ENCODE measurements around the gene OTULINL.

GRCh38 chr5:10440907-10441618 is 616 bp upstream of the ROPN1L start:
- RAMPAGE, long total RNA = no peak
- RRBS = no CpG with 5 or more reads among the region's 31 CpGs

GRCh38 chr5:10479131-10479899 is 37.6 kb downstream of the ROPN1L start:
- RAMPAGE, long total RNA = no peak
- RRBS = no CpG with 5 or more reads among the region's 17 CpGs

- RAMPAGE, long total RNA = no peak
- RRBS = no CpG with 5 or more reads among the region's 15 CpGs
These were observed 38.3 kb downstream of the ANKRD33B start for GRCh38 chr5:10601895-10602891.

DNA sequence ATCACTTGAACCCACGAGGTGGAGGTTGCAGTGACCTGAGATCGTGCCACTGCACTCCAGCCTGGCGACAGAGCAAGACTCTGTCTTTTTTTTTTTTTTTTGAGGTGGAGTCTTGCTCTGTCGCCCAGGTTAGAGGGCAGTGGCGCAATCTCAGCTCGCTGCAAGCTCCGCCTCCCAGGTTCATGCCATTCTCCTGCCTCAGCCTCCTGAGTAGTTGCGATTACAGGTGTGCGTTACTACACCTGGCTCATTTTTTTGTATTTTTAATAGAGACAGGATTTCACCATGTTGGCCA is 42.7 kb downstream of the ANKRD33B start:
- RAMPAGE, long total RNA = no peak
- RRBS = no CpG with 5 or more reads among the region's 9 CpGs

GRCh38 chr5:10702203-10702596 is 58.8 kb downstream of the DAP start:
- RAMPAGE, long total RNA = no peak
- RRBS = no CpG with 5 or more reads among the region's 6 CpGs

DNA sequence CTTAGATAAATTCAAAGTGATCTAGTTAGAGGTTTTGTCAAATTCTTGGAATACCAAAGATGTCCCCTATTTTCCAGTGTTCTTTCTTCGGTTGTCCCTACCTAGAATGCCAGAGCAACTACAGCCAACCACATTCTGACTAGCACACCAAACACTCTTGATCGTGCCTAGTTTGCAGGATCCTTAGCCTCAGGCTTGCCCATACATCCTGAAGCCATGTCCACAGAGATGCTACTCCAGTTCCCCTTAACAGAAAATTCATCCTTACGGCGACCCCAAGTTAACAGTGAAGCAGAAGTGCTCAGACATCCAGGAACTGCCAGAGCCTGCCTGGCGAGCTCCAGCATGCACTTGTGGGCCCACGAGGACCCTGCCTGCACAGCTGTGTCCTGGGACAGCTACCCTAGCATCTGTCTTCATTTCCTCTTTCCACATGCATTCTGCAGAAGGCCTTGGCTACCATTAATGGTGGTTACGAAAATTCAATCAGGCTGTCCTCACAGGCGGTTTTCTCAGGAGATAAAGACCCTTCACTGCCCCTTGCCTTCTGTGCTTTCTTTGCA is 31.4 kb downstream of the DAP start:
- RAMPAGE, long total RNA = no peak
- RRBS = no CpG with 5 or more reads among the region's 8 CpGs

- RAMPAGE, long total RNA = no peak
- RRBS = 89% methylated on average over 1 of the region's 26 CpGs
These were observed 716 bp upstream of the DAP start for GRCh38 chr5:10761639-10762260.

GRCh38 chr5:12574402-12575193 is 670.4 kb upstream of the CTNND2 start:
- RAMPAGE, long total RNA = no peak
- RRBS = no CpG with 5 or more reads among the region's 50 CpGs

GRCh38 chr5:12597431-12597630 is 693.1 kb upstream of the CTNND2 start:
- RAMPAGE, long total RNA = no peak
- RRBS = no CpG with 5 or more reads among the region's 2 CpGs

DNA sequence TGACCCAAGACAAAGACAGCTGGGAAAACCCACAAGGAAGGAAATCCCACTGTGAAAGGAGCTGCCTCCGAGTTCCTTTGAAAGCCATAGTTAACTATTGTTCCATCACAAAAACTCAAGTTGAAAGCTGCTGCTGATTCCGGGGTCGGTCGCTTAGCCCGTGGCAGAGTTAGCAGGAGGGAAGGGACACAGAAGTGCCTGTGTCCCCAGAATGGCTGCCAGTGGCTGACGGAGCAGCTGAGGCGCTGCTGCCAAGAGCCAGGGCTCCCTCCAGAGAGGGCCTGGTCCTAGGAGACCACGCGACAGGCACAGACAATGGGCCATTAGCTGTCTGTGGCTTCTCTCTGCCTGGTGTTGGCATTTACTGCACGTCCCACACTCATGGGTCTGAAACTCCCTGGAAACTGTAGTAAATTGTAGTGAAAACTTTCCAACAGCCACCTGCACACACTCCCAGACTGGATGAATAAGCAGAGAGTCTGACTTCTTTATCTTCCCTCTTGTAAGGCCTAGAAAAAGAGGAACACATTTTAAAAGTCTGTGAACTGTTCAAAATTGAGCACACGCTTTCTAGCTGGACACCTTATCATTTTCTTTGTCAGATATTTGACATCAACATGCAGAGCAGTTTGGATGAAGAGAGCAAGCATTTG is 24.2 kb upstream of the TRIO start:
- RAMPAGE, long total RNA = no peak
- RRBS = no CpG with 5 or more reads among the region's 11 CpGs

- RAMPAGE, long total RNA = no peak
- RRBS = no CpG with 5 or more reads among the region's 10 CpGs
These were observed 4.1 kb downstream of the TRIO start for GRCh38 chr5:14147191-14147763.

DNA sequence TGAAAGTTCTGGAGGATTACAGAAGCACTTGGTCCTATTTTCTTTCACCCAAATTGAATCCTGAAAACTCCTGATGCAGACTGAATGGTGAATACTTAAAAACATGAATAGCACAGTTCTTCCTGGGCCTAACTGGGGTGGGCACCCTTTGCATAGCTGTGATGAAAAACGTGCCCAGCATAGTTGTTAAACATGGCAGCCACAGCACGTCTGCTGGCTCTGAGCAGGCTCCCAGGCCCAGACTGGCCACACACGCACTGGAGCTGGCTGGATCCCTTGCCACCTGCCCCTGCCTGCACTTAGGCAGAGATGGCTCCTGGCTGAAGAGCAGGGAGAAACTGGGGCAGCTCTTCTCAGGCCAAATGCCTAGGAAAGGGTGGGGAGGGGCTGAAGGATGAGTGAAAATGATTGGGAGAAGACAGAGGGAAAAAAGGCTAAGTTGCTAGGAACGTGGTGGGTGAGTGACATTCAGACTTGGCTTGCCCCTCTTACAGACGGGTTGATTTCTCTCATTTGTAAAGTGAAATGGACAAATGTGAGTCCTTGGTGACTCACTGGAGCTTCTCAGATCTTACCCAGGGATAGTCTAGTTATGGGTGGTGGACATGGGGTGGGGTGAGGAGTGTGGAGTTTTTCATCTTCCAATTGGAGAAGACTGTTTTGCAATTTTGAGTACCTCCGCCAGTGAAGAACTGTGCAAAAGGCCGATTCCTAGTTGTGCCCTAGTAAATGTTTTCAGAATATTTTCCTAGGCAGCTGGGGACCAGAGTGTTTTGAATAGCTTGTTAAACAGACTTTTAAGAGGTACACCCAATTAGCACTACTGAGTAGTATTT is 42.3 kb downstream of the TRIO start:
- RAMPAGE, long total RNA = no peak
- RRBS = no CpG with 5 or more reads among the region's 7 CpGs

GRCh38 chr5:14208068-14208929 is 65.2 kb downstream of the TRIO start:
- RAMPAGE, long total RNA = no peak
- RRBS = no CpG with 5 or more reads among the region's 7 CpGs

DNA sequence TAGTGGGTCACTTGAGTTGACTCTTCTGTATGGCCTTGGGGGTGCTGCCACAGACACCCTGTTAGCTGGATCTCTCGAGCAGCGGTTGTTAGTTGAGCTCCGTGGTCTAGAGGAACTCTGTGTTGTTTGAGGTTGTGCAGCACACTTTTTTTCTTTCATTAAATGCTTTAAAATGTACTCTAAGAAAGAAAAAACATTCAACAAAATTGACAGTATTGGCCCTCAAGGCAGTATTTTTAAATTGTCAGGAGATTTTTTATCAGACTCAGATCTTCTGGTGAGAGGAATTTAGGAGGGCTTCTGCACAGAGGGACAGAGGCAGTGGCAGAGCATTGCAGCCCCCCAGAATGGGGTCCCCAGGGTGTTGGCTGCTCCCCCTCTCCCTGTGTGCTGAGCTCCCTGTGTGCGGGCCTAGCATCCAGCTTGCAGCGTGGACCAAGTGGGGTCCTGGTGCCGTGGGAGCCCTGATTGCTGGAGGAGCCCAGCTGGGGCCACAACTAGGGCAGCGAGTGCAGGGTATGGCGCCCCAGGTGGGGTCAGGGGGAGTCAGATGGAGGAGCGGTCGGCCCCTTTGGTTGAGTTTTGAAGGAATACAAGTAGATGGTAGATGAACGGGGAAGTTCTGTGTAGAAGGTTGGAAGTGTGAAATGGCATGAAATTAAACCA is 66.6 kb downstream of the TRIO start:
- RAMPAGE, long total RNA = no peak
- RRBS = no CpG with 5 or more reads among the region's 11 CpGs

DNA sequence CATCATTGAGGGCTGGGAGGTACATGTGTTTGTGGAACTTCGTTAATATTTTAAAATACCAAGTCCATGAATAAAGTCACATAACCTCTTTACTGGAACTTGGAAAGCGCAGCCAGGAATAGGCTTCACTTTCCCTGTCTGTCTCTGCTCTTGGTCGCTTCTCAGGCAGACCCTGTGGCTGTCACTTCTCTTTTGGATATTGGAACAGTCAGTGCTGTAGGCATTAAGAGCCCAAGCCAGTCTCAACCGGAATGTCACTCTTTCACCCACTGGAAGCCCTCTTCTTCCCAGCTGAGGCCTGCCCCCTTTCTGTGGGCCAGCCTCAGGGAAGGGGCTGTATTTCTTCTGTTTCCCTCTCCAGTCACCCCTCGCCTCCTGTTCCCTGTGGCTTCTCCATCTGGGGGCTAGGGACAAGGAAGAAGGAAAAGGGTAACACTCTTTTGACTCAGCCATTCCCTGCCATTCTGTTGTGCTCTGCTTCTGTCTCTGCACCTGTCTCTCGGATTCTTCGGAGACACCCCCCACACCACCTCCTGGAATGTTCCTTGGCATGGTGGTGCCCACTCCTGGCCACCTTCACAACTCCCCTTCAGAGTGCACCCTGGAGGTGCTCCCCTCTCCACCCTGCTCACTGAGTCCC is 103.3 kb downstream of the TRIO start:
- RAMPAGE, long total RNA = no peak
- RRBS = no CpG with 5 or more reads among the region's 7 CpGs

DNA sequence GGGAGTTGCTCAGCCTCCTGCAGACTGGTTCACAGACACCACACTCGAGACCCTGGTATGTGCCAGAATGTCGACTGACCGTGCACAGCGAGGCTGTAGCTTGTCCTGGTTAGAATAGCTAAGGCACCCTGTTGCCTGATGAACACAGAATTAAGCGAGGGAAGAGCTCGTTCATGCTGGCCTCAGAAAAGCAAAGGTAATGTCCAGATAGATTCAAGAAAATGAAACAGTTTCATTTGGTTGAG is 71.3 kb upstream of the OTULINL start:
- RAMPAGE, long total RNA = no peak
- RRBS = no CpG with 5 or more reads among the region's 6 CpGs

DNA sequence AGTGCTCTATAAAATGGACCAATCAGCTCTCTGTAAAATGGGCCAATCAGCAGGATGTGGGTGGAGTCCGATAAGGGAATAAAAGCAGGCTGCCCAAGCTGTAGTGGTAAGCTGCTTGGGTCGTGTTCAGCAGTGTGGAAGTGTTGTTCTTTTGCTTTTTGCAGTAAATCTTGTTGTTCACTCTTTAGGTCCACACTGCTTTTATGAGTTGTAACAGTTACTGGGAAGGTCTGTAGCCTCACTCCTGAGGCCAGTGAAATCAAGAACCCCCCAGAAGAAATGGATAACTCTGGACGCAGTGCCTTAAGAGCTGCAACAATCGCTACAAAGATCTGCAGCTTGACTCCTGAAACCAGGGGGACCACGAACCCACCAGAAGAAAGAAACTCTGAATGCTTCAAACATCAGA is 3.4 kb upstream of the OTULINL start:
- RAMPAGE, long total RNA = no peak
- RRBS = no CpG with 5 or more reads among the region's 5 CpGs

DNA sequence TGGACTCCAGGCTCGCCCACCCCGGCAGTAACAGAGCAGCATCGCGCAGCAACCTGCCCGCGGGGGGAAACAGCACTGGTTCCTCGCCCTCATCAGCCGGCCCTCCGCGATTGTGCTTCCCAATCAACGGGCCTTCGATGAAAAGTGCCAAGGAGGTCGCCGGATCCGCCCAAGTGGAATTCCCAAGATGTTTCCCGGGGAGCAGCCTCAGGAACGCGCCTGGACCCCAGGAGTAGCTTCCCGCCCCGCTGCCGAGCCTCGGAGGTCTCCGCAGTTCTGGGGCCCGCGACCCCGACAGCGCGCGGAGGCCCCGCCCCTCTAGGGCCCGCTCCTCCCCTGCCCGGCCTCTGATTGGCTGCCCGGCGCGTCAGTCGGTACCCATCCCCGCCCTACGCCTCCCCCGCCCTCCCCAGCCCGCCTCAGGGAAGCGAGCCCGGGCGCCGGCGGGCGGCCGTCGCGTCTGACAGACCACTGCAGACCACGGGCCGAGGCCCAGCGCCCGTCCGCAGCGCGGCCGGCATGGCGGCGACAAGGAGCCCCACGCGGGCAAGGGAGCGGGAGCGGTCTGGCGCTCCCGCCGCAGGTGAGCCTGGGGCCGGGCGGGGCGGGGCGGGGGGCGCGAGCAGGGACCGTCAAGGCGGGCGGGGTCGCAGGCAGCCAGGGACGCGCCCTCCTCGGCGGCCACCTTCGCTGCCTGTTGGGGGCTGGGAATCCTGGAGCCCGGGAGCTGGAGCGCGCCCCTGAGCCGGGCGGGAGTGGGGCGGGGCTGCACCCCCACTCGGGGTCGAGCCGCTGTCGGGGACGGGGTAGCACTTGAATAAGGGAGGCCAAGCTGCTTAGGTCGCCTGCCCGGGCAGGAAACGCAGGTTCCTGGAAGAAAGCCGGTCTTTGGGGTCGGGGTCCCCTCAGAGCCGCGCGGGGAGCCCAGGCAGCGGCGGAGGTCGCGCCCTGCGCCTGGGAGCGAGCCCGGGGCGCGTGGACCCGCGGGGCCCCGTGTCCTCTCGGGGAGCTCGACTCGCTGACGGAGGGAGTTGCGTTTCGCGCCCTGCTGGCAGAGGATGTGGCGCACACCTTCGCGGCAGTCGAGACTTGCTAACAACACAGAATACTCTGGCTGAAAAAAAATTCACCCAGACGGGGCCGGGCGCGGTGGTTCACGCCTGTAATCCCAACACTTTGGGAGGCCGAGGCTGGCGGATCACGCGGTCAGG is at the start of gene OTULINL:
Gene OTULINL (plus strand): TSS at position 417 of the 1,211 bp plus-strand sequence.
- RAMPAGE, long total RNA = no peak
- RRBS = 2% methylated on average over 55 of the region's 132 CpGs

DNA sequence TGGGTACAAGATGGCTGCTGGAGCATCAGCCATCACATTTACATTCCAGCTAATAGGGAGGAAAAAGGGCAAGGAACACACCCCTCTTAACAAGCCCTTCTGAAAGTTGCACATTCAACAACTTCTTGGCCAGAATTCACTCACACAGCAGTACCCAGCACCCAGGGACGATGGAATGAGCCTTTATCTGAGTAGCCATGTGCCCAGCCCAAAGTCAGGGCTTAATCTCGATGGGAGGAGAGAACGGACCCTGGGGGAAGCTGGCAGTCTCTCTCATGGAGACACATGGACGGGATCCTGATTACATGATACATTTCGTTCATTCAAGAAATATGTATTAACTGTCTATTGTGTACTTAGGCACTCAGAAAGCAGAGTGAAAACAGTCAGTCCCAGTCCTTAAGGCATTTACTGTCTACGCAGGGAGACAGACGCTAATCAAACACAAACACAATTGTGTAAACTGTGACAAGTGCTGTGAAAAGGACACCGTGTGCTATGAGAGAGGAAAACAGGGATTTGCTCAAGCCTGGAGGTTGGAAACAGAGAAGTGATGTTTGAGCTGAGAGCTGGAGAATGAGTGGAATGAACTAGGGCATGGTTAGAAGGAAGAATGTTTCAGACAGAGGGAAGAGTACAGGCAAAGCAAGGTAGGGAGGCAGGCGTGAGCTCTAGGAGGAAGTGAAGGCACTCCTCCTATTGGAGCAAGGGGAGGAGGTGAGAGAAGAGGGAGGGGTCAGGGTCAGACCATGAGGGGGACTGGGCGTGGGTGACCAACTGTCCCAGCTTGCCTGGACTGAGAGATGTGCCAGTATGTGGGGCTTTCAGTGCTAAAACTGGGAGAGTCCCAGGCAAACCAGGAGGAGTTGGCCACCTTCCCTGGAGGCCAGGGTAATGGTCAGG is 7.4 kb downstream of the OTULINL start:
- RAMPAGE, long total RNA = no peak
- RRBS = no CpG with 5 or more reads among the region's 10 CpGs

- RAMPAGE, long total RNA = no peak
- RRBS = no CpG with 5 or more reads among the region's 9 CpGs
These were observed 12.7 kb upstream of the OTULIN start for GRCh38 chr5:14651841-14652273.

Data from kidney epithelial cell (primary cell).